Endodermal cell (in vitro differentiated cells): ENCODE measurements around the gene ZNF469.

GRCh38 chr16:87700739-87701352 is 64.9 kb downstream of the KLHDC4 start:
- PRO-cap: no peak

- PRO-cap: no peak
Observed at GRCh38 chr16:87830835-87831654, 38.3 kb downstream of the SLC7A5 start.

DNA sequence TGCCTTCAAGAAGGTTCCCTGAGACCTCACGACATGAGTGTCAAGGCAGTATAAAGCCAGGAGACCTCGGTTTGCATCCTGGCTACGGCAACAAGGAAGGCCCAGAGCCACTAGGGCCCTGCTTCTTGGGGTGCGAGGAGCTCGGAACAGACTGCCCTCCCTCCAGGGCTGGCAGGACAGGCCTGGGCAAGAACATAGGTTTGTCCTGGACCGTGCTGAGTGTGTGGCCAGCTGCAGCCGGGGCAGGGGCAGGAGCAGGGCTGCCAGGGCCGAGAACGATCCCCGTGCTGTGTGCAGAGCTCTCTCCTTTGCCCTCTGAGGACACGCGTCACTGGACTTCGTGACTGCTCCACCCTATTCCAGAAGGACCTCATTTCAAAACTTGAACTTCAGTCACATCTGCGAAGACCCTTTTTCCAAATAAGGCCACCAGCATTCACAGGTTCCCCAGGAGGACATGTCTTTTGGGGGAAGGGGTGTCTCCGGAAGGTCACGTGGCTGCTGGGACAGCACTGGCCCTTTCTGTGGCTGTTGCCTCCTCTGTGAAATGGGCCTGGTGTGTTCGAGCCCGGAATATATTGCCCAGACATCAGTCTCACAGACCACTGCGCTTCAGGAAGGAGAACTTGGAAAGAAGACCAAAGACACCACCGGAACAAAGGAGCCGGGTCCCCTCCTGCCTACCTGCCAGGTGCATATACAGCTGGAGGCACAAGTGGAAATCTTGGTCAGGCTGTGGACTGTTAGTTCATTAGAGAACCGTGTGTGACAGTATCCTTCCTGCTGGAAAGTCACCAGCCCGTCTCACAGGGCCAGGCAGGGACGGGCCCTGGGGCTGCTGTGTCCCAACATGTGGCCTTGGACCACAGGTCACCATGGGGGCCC is 27.6 kb downstream of the SLC7A5 start:
- PRO-cap: no peak

DNA sequence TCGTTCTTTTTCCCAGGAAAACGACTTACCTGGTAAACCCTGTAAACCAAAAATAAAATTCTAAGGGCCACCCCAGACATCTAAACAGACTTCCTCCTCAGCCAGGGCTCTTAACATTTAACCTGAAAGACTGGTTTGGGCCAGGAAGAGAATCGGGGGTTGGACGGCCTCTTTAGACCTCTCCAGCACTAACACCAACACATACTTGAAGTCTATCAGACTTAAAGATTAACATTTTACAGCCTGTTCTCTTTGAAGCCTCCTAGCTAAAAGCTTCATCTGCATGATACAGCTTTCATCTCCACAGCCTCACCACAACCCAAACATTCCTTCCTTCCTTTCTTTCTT is 3.2 kb upstream of the SLC7A5 start:
- PRO-cap: unidirectional peak, minus-strand start at position 202 of the sequence

DNA sequence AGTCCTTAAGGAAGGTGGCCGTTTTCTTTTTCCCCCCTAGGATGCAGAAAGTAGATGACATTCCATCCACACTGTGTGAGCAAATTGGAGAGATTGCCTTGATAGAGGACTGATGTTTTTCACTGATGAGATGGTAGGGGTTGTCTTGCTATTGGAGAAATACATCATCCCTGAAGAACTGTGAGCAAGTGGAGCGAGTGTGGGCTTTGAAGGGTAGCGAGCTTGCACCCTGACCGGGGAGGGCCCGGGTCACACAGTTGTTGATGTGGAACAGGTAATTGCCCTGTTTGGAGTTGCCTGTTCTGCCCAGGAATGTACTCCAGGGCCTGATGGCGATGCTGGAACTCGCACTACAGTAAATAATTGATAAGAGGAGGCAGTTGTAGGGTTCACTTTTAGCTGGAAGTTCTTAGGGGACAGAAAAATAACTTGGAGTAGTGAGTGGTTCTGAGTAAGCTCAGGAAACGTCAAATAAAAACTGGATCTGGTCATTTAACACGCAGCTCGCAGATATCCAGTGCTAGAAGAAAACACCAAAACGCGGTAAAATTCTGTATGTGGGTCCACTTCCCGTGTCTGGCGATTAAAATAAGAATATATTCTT is 1.0 kb downstream of the BANP start:
- PRO-cap: bidirectional peak, plus-strand start at position 298 of the sequence, minus-strand start outside the sequence

DNA sequence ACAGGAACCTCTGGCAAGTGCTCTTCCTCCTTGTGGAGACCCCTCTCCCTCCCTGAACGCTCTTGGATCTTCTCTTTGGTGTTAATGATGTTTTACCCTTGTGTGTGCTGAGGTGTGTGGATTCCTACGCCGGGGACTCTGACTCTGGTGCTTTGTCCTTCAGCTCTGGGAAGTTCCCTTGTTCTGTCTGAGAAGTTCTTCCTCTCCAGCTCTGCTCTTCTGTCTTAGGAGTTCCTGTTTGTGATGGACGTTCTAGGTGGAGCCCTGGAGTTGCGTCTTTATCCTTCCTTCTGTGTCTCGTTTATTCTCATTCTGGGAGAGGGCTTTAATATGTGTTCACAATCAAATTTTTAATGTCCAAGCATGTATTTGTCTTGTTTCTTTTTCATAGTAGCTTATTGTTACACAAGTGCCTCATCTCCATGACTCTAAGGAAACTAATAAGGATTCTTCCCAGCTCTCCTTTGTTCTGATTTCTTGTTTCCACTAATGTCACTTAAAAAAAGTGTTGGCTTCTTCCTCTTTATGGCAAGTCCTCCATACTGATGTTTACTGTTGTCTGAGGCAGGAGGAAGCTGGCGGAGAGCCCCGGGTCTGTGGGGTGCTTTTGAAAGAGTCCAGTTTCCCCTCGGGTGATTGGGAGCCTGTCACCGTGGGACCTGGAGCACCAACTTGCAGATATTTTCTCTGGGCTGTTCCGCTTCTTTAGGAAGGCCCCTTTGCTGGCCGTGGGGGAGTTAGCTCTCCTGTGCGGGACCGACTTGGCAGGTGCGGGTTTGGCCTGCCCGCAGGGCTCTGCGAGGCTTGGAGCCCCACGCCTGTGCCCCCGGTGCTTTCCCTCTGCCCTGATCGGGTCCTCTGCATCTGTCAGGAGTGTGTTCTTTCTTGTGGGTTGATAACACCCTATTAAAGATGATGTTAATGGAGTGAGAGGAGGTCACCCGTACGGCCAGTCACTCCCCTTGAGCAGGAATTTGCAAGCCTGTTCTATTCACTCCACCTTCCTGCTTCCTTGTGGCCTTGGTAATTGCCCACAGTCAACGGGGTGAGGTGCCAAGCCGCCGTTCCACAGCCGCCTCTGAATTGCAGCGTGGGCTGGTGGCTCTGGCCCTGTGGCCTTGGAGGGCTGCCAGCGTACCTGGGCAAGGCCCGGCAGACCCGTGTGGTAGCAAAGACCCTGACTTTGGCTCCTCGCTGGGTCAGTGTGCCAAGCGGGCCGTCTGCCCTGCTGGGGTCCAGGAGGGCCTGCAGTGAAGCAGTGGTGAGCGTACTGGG is 3.1 kb downstream of the BANP start:
- PRO-cap: no peak

DNA sequence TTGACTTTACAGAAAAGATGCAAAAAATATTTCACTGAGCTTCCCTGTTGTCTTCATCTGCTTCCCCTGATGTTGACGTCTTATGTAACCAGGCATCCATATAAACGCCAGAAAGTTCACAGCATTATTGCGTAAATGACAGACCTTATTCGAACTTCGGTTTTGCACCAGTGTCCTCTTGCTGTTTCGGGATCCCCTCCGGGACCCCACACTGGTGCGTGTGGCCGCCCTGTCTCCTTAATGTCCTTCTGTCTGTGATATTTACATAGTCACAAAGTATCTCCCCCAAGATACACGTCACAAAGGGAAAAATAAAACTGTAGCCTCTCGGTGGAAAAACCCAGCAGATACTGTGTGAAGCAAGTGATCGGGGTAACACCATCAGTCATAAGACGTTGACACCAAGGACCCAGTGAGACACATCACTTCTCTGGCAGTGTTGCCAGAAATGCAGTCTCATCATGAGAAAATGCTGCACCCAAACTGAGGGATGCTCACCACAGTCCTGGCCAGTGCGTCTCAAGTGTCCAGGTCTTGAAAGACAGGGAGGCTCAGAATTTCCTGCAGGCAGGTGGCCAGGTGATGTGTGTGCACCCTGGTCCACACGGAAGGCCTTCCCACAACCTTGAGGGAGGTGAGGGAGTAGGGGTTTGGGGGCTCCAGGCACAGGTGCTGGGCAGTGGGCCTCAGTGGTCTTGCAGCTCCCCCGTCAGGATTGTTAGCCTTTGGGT is 4.3 kb downstream of the BANP start:
- PRO-cap: no peak

GRCh38 chr16:88043999-88044635 is 92.9 kb downstream of the BANP start:
- PRO-cap: no peak

DNA sequence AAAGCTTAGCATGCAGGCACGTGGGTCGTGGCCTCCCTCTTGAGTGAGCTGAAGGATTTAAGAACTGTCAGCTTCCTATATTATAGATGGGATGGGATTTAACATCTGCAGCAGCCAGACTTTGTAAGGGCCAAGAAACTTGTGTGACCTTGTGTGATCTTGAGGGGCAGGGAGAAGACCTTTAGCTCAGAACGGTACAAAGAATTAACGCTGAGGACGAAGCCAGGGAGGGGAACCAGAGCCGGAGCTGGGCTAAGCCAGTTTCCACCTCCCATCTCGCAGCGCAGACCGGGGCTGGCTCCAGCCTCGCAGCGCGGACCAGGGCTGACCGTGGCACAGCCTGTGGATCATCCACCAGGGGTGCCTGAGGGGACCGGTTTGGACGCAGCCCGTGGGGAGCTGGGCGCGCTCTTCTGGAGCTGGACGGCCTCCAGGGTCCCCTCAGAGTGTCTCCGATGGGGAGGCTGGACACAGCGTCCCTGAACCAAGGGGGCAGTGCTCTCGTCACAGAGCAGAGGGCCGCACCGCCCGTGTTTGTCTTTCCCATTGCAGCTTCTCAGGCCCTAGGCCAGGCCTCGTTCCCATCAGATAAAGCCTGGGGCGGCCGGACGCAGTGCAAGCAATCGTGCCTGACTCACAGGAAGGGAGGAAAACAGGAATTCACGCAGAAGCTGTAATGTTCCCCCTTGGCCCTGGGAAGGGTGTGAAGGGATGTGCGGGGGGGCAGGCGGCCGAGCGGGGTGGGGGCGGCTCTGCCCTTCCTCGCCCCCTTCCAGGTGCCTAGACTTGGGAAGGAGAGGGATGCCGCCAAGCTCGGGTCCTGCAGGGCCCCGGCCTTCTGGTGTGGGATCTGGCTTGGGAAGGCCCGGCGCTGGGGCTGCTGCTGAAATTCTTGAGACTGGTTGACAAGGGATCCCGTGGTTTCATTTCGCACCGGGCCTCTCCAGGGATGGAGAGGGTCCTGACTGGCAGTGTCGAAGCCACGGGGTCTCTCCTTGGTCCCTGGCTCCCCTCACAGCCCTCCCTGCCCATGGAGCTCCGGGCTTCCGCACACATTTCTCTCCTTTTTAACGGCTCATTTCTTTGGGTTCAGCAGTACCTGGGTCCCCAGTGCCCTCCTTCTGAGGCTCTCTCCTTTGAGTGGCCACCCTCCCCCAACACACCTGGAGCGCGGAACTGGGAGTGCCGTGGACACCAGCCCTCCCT is 148.1 kb upstream of the ZNF469 start:
- PRO-cap: no peak

DNA sequence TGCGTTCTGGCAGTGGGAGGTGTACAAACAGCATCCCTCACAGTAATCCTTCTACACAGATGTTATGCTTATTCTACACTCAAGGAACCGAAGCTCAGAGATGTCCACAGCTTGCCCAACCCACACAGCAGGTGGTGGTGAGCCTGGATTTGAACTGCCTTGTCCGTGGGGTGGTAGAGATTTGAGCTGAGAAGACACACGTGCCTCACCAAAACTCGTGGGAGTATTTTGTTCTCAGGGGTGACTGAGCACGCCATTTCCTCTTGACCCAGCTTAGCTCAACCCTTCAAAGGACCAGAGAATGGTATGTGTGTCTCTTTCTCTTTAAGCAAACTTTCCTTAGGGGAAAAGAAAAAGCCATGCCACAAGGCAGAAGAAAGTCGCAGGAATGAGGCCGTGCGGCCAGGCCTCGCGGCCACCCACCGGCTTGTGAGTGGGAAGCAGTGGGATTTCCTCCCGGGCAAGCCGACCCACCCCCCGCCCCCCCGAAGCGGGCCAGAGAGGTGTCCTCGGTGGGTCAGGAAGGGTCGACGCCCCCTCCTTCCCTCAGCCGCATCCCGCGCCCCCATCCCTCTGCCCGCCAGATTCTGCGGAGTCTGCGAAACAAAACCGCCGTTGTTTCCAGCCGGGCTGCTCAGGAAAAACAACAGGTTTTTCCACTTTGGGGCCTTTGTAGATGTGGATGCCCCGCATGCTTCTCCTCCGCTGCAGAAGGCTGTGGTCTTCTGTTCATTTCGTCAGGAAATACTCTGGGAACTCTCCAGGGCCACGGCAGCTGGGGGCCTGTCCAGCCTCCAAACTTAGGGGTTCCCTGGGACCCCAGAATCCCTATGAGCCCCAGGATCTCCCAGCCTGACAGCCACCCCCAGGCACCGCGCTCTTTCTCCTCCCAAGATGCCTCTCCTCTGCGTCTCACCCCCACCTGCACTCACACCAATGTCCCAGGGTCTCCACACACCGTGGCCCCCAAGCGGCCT is 123.7 kb upstream of the ZNF469 start:
- PRO-cap: no peak

DNA sequence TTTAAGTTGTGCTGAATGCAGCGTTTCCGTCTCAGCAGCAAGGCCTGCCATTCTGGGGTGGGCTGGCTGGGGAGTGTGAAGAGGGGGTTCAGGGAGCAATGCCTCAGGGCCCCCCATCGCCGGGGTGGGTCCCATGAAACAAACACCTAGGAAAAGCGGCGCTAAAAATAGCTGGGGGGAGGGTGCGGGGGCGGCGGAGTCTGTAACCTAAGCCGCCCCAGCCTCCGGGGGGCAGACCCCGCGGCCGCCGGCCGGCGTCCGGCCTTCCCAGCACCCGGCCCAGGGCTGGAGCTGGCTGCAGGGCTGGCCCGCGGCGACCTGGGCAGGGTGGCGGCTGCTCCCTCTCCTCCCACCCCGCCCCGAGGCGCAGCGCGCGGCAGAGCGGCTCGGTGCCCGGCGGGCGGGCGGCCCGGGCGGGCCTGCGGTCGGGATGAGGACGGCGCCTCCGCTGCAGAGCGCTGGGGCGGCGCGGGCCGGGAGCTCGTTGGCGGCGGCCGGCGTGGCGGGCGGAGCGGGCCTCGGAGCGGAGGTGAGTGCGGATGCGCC is at the start of gene ZNF469:
TSS of gene ZNF469 (plus strand) at position 234 of the 546 bp plus-strand sequence.
- PRO-cap: no peak

DNA sequence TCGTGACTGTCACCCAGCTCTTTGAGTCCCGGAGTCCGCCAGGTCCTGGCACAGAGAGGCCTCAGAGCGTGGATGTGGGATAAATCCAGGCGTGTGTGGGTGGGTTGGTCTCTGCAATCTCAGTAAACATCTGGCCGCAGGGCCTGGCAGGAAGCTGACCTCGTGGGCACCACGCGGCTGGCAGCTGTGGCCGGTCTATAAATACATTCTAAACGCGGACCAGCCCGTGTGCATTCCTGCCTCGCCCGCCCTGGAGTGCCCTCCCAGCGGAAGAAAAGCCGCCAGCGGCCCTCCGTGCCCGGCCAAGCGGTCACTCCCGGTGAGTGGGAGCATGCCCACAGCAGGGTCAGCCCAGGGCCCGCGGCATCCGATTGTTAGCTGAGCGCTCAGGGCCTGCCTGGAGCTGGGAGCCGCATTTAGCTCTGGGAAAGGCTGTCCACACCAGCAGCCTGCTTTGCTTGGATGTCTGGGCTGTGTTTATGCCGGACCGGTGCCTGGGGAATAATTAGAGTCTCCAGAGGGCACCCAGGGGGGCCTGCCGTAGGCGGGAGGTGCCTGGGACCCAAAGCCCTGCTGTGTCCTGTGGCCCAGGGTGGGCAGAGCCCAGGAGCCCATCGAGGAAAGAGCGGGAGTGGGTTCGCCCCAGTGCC is 10.3 kb downstream of the ZNF469 start:
- PRO-cap: no peak

DNA sequence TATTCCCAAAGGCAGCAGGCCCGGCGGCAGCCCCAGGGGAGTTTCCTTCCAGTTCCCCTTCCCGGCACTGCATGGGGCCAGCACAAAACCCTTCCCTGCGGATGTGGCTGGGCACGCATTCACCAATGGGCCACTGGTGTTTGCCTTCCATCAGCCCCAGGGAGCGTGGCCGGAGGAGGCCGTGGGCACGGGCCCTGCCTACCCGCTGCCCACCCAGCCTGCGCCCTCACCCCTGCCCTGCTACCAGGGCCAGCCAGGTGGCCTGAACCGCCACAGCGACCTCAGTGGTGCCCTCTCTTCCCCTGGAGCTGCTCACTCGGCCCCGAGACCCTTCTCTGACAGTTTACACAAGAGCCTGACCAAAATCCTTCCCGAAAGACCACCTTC is 24.8 kb upstream of the ZFPM1 start:
- PRO-cap: no peak

GRCh38 chr16:88430494-88431244 is 22.4 kb upstream of the ZFPM1 start:
- PRO-cap: no peak

- PRO-cap: no peak
Observed at GRCh38 chr16:88461252-88461959, 8.3 kb downstream of the ZFPM1 start.

DNA sequence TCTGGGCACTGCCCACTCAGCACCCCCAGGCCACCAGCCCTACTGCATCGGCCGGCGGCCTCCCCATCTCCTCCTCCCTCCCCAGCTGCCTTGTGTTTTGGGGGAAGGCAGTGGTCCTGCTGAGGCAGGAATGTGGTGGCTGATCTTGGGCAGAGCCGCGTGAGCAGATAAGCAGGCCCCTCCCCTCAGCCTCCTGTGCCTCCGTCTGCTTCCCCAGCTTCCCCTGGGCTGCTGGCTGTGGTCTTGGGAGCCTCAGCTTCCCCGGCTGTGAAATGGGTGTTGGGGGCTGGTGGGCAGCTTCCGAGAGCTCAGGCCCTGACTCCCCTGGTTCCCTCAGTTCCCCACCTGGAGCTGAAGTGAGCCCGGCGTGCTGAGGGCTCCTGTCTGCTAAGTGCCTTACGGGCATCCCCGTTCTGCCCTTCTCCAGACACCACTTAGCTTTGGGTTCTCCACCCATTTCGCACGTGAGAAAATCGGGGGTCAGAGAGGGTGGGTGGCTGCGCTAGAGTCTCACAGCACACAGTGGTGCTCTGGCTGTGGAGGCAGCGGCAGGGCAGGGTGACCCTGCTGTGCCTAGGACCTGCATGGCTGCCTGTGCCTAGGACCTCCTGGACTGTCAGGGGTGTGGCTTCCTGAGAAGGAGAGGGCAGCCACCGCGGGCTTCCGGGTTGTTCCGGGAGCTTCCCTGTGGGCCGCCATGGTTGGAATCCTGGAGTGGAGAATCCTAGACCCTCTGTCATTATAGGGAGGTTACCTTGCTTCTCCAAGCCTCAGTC is 9.1 kb downstream of the ZFPM1 start:
- PRO-cap: bidirectional peak, plus-strand start at position 238 of the sequence, minus-strand start at position 87 of the sequence

DNA sequence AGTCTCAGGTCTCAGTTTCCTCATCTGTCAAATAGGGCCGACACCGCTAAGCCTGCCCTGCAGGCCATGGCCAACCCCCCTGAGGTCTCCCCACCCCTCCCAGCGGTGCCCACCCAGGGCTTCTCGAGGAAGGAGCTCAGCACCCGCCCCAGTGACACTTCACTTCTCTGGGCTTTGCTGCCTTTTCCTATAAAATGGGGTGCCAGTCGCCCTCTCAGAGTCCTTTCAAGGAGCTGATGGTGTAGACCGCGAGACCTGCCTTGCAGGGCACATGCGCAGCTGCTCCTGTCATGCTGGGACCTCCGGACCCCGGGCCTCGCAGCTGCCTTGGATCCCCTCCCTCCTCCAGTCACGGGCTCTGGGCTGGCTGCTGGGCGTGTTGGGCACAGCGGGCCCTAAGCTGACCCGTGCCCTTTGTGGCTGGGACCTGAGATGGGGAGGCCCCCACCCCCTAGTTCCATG is 14.3 kb downstream of the ZFPM1 start:
- PRO-cap: no peak

GRCh38 chr16:88468195-88469369 is 15.5 kb downstream of the ZFPM1 start:
- PRO-cap: no peak

- PRO-cap: no peak
Observed at GRCh38 chr16:88528905-88529364, 41.3 kb upstream of the ZC3H18 start.

- PRO-cap: no peak
Observed at GRCh38 chr16:88536722-88537270, 33.4 kb upstream of the ZC3H18 start.